Mesenteric fat pad (tissue), 1 donor: ENCODE measurements around a stretch of chr14.

DNA sequence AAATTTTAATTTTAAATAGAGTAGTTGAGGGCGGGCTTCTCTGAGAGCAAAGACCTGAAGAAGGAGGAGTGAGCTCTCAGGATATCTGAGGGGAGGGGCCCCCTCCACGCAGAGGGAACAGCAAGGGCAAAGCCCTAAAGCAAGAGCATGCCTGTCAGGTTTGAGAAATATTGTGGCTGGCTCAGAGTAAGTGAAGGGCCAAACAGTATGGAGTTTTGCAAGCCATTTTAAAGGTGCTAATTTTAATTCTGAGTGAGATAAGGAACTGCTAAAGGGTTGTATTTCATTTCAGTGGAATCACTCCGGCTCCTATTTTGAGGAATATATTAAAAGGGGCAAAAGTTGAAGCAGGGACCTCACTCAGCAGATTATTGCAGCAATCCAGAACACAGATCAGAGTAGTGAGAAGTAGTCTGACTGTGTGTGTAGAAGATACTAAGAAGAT lies 64.4 kb downstream of the PCNX1 start:
- PRO-cap = no peak

DNA sequence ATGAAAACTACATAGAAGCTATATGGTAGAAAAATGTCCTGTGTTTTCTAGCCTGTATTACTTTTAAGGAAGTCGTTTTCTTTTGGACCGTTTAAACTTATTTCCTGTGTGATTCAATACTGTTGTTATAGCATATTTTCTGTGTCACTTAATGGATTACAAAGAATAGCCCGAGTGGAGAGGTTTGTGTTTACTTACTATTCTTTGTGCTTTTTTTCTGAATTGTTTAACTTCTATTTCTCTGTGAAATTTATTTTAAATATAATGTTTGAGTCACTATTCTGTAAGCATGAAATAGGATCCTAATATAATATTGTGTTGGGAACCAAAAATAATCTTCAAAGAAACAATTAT lies 74.4 kb downstream of the PCNX1 start:
- PRO-cap = no peak

DNA sequence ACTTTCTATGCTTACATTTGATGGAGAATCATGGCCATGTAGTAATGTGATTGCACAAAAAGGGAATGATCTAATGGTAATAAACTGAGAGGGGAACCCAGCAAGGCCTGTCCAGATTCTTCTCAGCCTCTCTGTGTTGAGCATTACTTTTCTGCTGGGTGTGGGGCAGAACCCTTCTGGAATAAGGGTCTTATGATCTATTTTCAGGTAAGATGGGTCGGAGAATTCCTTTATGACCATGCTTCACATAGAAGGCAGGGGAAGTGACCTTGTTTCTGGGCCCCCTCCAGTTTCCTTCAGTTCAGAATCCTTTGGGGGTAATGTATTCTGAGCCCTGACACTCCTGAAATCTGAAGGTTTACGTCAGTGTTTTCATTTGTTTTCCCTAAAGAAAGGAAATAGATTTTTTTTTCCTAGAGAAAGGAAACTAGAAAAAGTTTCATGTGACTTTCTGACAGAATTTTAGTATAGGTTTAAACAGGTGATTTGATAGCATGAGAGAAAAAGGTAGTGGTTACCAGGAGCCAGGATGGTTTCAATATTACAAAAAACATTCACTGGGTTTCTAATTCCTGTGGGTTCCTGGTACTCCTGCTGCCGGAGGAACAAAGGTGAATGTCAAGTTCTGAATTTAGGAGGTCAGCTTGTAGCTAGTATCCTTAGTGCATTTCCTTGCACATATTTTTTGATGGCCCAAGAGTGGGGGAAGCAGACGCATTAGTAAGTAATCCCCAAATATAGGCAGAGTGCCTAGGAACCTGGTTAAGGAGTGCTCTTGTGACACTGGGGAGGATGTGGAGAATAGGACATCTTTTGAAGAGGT lies 29.1 kb downstream of the SIPA1L1 start:
- PRO-cap = no peak

- PRO-cap = no peak
These were observed 119.4 kb downstream of the SIPA1L1 start for GRCh38 chr14:71439683-71440019.

DNA sequence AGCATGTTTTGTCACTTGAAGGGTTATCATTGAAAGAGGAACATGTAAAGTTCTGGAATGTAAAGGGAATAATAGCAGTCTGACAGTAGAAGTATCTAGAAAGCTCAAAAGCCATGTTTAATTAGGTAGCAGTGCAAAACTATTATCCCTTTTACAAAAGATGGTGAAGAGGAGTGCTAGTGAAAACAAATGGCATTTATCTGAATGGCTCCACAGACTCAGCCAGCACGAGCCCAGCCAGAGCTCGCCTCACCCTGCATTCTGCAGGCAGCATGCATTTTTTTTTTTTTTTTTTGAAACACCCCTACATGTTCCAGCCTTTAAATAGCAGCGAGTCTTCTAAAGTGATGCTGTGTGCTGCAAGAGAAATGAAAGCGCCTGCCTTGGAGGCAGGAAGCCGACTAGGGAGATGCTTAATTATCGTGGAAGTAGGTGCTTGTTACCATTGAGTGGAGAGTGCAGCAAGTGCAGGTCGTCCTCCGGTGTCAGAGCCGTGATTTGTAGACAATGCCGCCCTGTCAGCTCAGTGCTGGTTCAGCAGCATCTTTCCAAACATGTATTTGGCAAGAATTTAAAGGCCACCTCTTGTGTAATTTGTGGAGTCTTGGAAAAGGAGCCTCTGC lies 265.8 kb downstream of the SIPA1L1 start:
- PRO-cap = no peak

GRCh38 chr14:72332921-72333389 lies 400.7 kb downstream of the RGS6 start:
- PRO-cap = no peak

DNA sequence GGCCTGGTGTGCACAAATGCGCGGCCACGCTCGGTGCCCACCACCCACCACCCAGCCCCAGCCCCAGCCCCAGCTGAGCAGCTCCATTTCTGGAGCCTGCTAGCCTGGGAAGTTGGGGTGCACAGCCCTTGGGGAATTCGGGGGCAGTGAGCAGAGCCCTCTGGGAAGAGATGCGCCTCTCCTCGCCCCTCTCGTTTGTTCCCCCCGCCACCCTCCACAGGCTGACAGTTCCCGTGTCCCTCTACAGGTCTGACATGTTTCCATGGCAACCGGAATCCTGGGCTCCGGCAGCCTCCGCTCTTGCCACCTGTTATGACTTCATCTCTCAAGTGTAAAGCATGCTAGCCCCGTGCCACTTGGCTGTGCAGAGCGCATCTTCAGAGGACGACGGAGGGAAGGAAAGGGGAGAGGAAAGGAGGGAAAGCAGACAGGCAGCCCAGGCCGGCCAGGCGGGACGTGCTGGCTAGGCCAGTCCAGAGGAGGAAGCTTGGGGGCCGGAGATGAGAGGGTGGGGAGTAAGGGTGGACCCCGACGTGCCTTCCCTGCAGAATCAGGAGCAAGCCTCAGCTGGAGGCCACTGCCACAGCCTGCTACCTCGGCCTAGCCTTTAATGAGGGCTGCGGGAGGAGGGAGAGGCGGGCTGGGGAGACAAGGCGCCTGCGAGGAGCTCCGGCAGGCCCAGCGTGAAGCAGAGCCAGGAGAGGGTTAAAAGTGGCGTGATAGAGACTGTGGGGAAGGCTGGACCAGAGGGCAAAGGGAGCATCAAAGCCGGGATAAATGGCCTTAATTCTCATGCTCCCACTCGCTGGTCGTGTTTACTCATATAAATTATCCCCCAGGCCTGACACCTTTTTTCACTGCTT lies 214.3 kb downstream of the DPF3 start:
- PRO-cap = no peak

DNA sequence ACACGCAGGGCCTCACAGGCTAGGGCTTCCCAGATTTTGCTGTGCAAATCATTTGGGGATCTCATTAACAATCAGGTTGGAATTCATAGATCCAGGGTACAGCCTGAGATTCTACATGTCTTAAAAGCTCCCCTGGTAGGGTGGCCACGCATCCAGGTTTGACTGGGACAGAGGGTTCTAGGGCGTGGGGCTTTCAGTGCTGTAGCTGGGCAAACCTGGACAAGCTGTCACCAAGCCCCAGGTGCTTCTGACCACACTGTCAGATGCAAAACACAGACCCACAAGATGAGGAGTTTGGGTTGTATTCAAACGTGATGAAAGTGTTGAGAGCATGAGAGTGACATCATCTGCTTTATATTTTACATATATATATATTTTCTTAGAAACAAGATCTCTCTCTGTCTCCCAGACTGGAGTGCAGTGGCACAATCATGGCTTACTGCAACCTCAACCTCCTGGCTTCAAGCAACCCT lies 210.2 kb downstream of the DPF3 start:
- PRO-cap = no peak

DNA sequence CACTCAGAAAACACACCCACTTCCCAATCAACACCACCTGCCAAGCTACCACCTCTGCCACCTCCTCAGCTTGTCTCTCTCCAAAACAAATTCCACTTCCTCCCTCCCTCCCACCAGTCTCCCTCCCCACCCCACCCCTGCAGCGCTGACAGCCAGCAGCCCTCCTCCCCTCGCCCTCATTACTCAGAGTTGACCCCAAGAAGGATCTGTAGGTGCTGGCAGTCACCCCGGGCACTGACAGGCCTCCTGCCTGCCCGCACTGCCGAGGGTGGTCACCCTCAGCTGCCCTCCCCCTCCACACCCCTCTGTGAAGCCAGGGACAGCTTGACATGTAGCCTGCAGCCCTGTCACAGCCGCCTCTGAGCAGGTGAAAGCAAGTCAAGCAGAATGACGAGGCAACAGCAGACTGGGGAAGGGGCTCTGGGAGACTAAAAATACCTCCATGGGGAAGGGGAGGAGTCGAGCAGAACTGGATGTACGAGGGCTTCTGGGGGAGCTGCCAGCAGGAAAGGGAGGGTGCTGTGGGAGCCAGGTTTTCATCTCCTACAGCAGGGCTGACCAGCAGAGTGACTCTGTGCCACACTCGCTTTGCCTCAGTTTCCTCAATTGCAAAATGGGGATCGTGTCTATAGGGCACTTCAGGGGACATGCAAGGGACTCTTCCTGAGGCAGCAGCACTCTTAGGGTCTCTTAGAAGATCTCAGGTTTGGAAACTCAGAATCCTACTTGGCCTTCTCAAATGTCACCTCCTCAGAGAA lies 178.0 kb downstream of the DPF3 start:
- PRO-cap = no peak

- PRO-cap = no peak
These were observed 117.1 kb downstream of the DPF3 start for GRCh38 chr14:72776691-72777298.

GRCh38 chr14:73057329-73057919 lies 910 bp upstream of the RBM25 start:
- PRO-cap = no peak

- PRO-cap = no peak
These were observed 490 bp upstream of the RBM25 start for GRCh38 chr14:73057920-73058168.

- PRO-cap = no peak
These were observed 9.7 kb downstream of the RIOX1 start for GRCh38 chr14:73500517-73500813.

GRCh38 chr14:73537219-73538185 lies 559 bp downstream of the ACOT1 start:
- PRO-cap = no peak

DNA sequence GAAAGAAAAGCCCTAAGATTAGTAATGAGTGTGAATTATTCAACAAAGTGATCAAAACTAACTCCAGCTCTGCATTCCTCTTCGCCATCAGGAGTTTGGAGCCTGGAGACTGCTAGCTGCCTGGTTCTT lies 268 bp upstream of the ACOT2 start:
- PRO-cap = no peak

- PRO-cap = no peak
These were observed 11.2 kb upstream of the DNAL1 start for GRCh38 chr14:73633368-73634198.

GRCh38 chr14:73662458-73662947 lies 17.7 kb downstream of the DNAL1 start:
- PRO-cap = no peak

- PRO-cap = no peak
These were observed 1.7 kb downstream of the PNMA1 start for GRCh38 chr14:73712325-73713016.

DNA sequence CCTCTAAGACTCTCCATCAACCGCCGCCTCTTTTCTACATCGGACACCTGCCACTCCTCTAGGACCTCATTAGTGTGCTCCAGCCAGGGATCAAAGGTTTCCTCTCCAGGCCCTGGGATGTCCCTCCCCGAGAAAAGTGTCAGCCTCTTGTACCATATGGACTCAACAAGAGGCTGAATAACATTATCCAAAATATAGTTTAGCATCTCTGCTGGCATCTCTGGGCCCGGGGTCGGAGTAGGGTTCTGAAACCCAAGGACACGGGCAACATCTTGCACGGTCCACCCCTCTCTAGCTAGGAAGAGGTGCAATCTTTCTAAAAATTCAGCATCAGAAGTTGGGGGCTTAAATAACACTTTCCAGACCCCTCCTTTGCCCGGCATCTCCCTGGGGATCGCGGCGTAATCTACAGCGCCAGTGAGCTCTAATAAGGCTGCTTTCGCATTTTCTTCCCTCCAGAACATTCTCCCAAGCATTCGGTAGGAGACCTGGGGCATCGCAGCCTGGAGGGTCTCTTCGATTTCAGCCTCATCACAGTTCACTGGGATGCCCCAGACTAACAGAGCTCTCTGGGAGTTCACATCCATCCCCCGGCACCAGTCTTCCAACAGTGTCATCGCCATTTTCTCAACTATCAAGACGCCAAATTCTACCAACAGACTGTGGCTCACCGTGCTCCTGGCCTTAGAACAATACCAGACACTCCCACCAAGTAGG lies 1.0 kb downstream of the PNMA1 start:
- PRO-cap = no peak

- PRO-cap = no peak
These were observed 2.3 kb upstream of the MIDEAS start for GRCh38 chr14:73762173-73762956.